ENCODE measurements around the genes TNFSF11 and TPT1.

DNA sequence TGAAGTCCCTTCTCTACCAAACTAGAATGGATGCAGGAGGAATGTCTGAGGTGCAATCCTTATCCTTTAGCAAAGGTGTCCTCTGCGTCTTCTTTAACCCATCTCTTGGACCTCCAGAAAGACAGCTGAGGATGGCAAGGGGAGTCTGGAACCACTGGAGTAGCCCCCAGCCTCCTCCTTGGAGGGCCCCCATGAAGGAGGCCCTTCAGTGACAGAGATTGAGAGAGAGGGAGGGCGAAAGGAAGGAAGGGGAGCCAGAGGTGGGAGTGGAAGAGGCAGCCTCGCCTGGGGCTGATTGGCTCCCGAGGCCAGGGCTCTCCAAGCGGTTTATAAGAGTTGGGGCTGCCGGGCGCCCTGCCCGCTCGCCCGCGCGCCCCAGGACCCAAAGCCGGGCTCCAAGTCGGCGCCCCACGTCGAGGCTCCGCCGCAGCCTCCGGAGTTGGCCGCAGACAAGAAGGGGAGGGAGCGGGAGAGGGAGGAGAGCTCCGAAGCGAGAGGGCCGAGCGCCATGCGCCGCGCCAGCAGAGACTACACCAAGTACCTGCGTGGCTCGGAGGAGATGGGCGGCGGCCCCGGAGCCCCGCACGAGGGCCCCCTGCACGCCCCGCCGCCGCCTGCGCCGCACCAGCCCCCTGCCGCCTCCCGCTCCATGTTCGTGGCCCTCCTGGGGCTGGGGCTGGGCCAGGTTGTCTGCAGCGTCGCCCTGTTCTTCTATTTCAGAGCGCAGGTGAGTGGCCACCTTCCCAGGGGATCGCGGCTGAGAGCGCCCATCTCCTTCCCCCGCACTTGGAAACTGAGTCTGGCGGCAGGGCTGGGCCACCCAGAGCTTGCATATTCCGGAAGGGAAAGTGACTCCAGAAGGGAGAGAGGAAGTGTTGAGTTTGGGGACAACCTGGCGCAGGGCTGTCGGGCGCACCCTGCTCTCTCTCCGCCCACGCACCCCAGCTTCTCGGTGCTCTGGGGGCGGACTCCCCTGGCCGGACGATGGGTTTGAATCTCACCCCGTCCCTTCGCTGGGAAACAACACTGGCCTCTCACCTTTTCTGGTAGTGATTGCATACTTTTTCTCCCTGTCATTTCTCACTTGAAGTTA, at the start of gene TNFSF11:
Gene TNFSF11 (plus strand): TSS at position 357 of the 1,093 bp plus-strand sequence.
- PRO-cap = no peak

DNA sequence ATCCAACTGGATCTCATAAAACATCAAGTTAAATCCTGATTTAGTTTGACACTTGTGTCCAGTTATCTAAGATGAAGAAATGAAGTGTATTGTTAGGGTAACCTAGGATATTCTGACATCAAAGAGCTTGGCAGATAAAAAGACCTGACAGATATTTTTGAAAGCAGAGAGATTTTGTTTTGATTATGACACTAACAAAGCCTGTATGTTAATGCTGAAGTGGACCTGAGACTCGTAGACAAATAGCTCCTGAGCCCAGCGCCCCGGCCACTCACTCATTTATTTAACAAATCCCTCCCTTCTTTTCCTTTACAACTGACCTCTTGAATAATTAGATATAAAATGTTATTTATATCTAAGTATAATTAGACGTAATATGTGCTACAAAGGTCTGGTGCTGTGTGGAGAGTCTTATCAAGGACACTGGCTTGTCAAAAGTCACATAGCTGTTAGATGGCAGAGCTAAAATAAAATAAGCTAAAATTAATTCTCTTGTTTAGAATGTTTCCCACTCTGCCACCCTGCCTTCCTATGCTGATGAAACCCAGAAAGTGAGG, 73.1 kb upstream of the FAM216B start:
- PRO-cap = no peak

GRCh38 chr13:42747080-42747951, 34.1 kb upstream of the FAM216B start:
- PRO-cap = no peak

DNA sequence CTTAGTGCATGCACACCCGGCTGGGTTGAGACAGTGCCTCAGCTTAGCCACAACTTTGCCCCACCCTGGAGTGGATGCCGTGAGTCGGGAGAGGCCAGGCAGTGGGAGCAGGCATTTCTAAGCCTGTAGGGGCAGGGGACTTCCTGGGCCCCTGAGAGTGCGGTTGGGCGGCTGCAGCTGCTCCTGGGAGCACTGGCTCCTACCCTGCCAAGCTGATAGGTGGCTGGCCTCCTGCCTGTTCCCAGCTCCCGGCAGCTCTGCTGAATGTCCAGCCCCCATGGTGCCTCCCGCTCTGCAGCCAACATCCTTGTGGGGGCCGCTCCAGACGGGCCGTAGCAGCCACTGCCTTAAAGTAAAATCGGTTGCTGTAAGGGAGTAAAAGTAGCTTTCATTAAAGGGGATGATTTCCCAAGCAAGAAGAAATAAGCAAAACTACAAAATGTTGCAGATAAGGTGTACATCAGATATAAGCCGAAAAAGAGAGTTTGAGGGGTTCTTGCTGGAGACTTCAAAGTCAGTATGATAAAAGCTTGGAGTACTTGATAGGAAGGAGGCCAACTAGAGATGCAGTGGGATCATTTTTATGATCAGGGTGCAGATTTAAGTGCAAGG, 13.5 kb downstream of the DNAJC15 start:
- PRO-cap = no peak

- PRO-cap = no peak
Measured at GRCh38 chr13:43045288-43045635, 21.9 kb downstream of the DNAJC15 start.

DNA sequence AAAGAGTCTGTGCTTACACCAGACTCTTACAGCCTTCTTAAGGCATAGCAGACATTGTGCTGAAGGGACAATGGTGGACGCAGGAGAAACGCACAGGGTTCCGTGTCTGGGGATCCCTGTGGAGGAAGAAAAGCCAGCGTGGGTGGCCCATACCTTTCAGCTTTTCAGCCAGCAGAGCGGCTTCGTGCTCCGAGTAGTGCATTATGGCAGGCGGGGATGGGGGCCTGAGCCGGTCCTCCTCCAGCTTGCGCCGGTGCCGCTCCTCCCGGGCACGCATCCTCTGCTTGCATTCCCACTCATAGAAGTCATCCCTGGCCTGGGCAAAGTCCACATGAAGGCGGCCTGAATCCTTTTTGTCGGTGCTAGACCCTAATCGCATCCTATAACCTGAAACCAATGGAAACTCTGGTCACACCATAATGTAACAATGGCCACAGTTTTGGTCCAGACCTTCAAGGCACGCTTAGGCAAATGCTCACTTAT, 332.4 kb downstream of the DNAJC15 start:
- PRO-cap = no peak

DNA sequence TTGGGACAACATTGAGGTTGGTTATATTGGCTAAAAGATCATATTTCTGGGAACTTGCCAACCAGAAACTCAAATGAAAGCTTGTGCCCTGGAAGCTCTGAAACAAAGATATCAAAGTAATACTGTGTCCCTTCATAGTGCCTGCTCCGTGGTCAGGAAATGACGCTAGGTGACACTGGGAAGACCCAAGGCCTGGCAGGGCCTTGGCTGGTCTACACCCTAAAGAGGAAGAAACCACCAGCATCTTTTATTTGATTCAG, 139.5 kb downstream of the SMIM2 start:
- PRO-cap = no peak

GRCh38 chr13:44117348-44117569, 43.8 kb downstream of the SMIM2 start:
- PRO-cap = no peak

- PRO-cap = no peak
Measured at GRCh38 chr13:44140143-44140616, 20.9 kb downstream of the SMIM2 start.

GRCh38 chr13:44142190-44142953, 18.7 kb downstream of the SMIM2 start:
- PRO-cap = bidirectional peak, plus-strand start at chr13:44142345, minus-strand start at chr13:44141964; unidirectional peak, plus-strand start at chr13:44142504; bidirectional peak, plus-strand start at chr13:44142785, minus-strand start at chr13:44142731

DNA sequence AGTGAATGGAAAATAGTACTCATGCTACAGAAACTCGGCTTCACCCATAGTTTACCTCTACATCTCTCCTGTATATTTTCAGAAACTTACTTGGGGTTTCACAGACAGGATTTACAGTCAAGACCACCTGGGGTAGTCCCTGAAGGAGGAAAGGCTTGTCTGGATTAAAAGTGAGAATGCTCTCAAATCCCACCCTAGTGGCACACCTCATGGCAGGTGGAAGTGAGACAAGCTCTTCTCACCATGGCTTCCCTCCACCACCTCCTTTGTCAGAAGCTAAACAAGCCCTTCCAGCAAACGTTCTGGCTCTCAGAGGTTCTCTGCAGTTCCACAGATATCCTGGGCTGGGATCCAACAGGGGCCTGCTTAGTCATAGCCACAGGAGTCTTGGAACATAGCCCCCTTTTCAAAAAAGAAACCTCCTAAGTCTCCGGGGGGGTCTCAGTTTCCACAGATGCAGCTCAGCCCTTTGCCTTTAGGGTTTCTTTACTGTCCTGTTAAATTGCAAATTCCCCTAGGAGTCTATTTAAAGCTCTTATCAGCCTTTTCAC, 41.8 kb upstream of the SERP2 start:
- PRO-cap = no peak

GRCh38 chr13:44368364-44368563, 5.4 kb upstream of the SERP2 start:
- PRO-cap = no peak

DNA sequence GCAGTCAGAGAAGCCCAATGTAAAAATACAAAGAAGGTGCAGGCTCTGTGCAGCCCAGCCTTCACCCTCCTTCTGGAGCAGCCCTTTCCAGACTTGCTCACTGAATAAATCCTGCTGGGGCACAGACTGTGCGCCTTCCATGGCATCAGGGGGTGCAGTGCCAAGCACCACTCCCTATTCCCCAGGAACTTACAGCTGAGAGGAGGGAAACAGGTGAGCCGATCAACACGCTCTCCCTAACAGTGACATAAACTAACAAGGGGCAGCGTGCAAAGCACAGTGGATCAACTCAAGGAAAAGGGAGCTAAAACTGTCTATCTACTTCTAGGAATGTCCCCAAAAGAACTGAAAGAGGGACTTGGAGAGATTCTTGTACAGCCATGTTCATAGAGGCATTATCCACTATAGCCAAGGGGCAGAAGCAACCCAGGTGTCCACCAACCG, 32.5 kb downstream of the SERP2 start:
- PRO-cap = no peak

DNA sequence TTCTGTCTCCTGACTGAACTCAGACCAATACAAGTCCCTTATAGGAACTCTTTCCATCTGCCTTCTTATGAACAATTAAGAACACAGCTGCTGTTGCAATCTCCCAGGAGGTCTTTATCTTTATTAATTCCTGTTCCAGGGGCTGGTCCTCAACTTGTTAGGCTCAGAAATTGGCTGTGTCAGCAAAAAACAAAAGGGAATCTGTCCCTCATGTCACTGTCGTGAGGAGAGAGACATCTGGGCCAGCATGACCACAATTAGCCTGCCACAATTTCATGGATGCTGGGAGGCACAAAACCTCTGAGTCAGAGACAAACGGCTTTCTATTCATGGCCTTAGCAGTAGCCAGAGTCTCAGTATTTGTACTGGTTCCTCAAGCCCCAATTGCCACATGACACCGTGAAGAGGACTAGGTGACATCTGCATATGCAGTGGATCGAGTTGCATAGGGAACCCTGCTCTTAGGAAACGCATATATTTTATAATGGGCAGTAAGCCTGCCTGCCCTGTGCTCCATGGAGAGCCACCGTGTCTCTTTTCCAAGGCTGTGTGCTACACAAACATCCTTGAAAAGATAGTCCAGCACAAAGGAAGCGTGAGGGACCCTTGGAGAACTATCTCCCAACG, 58.1 kb downstream of the NUFIP1 start:
- PRO-cap = no peak

DNA sequence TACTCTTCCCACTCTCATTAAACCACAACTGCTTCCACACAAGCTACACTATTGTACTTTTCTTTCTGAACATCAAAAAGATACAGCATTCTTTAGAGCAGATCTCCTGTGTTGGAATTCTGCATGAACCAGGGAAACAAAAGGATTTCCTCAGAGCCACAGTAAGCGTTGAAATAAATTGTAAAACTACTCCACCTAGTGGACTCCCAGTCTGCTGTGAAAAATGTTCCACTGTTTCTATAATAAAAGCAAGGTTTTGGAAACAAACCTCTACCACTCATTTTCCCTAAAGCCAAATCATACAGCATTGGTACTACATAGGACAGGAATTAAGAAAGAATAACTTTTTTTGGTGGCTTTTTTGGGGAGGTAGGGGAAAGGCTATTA, 19.4 kb downstream of the NUFIP1 start:
- PRO-cap = no peak

DNA sequence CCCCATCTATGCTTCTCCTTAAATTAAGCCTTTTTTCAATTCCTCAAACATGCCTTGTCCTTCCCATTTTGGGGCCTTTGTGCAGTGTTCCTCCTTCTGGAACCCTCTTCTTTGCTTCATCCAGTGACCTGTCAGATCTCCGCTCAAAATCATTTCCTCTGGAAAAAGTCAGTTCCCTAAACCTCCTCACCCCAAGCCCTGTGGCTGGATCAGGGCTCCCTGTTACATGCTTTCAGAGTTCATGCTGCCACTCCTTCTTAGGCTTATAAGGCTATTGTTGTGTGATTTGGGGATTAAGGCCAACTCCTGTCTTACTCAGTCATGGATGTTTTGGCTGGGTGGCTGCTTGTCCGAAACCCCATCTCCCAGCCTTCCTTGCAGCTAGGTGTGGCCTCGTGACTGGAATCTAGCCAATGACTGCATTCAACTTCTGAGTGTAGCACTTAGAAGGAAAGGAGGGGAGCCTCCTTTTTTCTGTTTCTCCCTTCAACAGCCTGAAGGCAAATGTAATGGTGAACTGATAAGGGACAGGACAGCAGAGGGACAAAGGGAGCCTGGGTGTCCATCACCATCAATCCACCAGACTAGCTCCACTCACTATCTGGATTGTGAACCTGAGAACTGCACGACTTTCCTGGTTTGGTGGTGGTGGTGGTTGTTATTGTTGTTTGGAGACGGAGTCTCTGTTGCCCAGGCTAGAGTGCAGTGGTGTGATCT, 64.0 kb upstream of the GTF2F2 start:
- PRO-cap = no peak

GRCh38 chr13:45143548-45143915, 23.2 kb downstream of the GTF2F2 start:
- PRO-cap = no peak

GRCh38 chr13:45242934-45243551, 42.2 kb upstream of the KCTD4 start:
- PRO-cap = no peak

DNA sequence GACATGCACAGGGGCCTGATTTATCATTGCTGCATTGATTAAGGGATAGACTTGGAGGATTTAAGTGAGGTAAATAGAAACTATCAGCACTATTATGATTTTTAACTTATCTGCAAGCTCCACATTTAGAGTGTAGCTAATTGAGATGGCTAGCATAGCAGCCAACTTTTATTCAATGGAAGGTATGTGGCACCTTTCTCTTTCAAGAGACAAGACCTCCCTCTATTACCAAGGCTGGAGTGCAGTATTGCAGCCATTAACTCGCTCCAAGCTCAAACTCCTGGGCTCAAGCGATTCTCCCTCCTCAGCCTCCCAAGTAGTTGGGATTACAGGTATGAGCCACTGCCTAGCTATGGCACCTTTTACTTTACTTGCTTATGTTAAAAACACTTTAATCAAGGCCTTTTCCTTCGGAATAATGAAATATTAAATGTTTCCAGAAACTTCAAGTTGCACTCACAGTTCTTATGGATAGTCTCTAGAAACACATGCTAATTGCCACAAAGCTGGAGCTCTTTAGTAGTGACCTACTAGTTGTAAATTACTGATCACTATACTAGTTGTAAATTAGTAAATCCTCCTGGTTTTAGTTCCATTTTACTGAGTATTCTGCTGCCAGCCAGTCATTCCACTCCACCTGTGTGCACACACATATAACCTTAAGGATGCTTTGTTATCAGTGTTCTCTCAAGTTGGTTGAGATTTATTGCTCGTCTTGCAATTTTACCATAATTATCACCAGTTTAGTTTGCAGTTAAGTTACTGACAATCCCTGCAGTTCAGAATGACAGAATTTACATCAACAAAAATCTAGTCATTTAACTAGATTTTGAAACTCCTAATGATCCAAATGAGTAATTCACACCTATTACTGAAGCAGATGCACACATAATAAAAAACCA, 7.9 kb downstream of the TPT1 start:
- PRO-cap = unidirectional peak, minus-strand start at position 278 of the sequence; unidirectional peak, minus-strand start at position 783 of the sequence

- PRO-cap = bidirectional peak, plus-strand start at chr13:45341650, minus-strand start at chr13:45341183; unidirectional peak, minus-strand start at chr13:45341995; unidirectional peak, minus-strand start at chr13:45342014
Measured at GRCh38 chr13:45341049-45342095, at the start of gene TPT1. Gene TPT1, minus strand, starts transcription at chr13:45341183.